Transverse colon (tissue), 4 donors: ENCODE measurements around the gene PDCD2L.

GRCh38 chr19:31392317-31392868 is 43.2 kb upstream of the TSHZ3 start:
- PRO-cap, result no peak
- RAMPAGE, long total RNA, 4 experiments, result no peak in any of the 4 experiments

DNA sequence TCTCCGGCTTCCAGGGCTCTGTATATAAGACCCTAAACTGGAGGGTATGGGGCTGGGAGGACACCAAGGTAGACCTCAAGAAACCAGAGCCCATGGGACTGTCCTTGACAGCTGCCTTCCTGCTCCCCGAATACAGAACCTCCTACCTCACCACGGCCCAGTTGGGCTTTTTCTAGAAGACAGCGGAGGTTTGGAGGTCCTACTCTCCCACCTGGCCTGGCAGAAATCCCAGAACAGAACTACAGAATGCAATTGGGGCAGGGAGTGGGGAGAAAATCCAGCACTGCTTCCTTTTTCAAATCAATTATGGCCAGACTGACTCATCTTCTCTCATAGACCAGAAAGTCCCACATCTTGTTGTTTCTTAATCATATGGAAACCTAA is 177.2 kb upstream of the ZNF507 start:
- PRO-cap, result no peak
- RAMPAGE, long total RNA, 4 experiments, result no peak in any of the 4 experiments

- PRO-cap, result no peak
- RAMPAGE, long total RNA, 4 experiments, result start-site peak on the plus strand in 1 of 4 experiments, at chr19:32468664-32468802 at its widest, 7 to 8 reads per replicate
These were observed 62.9 kb downstream of the DPY19L3 start for GRCh38 chr19:32468308-32469111.

DNA sequence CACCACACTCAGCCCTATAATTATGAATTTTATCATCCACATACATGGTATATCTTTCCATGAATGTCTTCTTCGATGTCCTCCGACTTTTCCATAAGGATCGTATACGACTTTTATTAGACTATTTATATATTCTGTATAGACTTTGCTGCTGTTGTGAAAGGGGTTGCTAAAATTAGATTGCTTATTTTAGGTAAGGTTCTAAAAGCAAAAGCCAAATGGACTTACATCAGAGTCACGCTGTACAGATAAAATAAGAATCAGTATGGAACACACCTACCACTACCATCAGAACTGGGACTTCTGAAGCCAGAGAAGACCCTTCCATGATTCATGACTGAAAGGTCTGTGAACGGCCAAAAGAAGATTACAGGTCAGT is 8.9 kb downstream of the ANKRD27 start:
- PRO-cap, result no peak
- RAMPAGE, long total RNA, 4 experiments, result no peak in any of the 4 experiments

DNA sequence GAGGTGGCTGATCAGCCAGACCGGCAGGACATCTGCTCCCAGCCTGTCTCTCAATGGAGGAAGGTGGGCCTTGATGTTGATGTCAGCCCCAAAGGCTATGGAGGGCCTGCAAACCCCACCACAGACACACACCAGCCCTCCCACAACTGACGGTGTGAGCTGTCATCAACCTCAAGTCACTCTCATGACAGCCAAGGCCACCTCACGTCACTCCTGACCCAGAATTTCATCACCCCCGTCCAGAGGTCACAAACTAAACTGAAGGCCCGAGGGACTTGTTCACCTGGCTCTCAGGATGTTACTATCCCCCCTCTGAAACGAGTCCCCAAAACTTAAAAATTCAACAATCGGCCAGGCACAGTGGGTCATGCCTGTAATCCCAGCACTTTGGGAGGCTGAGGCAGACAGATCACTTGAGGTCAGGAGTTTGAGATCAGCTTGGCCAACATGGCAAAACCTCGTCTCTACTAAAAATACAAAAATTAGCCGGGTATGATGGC is 25.4 kb downstream of the RHPN2 start:
- PRO-cap, result no peak
- RAMPAGE, long total RNA, 4 experiments, result start-site peak on the minus strand in 1 of 4 experiments, centred at position 326 of the sequence, 8 reads per replicate

DNA sequence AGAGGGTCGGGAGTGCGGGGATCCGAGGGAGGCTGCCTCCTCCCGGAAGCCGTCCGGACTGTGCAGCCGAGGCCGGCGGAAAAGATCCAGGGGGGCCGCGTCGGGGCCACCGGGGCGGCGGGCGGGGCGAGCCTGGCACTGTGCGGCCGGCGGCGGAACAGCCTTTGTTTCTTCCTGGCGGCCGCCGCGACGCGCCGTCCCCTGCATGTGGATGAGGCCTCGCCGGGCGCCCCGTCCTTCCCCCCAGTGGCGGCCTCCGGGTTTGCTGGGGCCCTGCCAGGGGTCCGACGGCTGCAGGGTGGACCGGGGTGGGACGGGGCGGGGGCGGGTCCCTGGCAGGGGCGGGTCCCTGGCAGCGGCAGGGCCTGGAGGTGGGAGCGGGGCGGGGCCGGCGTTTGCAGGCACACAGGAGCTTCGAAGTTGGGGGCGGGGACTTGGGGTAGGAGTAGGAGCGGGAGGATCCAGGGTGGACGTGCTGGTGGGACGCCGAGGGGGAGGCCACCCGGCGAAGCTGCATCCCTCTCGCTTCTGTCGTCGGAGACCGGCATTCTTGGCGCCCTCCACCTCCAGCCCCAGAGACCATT is 1.2 kb upstream of the SLC7A10 start:
- PRO-cap, result no peak
- RAMPAGE, long total RNA, 4 experiments, result no peak in any of the 4 experiments

DNA sequence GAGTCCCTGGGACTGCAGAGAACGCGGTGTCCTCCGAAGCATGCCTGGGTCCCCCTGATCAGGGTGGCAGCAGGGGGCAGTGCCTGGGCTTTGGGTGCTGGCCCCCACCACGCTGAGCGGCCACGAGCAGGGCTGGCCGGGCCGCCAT is 26.4 kb downstream of the CEBPA start:
- PRO-cap, result no peak
- RAMPAGE, long total RNA, 4 experiments, result no peak in any of the 4 experiments

DNA sequence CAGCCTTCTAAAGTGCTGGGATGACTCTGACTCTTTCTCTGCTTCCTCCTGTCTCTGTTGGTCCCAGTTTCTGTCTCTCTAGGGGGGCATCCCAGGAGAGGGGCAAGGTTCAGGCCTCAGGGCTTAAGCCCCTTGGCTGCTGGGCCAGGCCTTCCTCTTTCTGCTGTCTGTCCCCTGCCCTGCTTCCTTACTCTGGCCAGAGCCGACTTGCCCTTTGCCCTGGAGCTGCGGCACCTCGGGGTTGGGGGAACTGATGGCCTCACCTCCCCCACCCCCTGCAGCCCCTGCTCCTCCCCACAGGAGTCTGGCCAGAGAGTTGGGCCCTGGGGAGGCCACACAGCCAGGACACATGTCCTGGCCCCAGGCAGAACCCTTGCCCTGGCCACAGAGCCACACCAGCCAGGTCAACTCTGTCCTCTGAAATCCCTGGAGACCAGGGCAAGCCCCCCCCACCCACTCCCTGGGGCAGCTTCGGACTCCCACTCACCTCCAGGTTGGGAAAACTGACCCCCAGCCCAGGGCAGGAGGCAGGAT is 23.8 kb downstream of the CEBPA start:
- PRO-cap, result no peak
- RAMPAGE, long total RNA, 4 experiments, result no peak in any of the 4 experiments

DNA sequence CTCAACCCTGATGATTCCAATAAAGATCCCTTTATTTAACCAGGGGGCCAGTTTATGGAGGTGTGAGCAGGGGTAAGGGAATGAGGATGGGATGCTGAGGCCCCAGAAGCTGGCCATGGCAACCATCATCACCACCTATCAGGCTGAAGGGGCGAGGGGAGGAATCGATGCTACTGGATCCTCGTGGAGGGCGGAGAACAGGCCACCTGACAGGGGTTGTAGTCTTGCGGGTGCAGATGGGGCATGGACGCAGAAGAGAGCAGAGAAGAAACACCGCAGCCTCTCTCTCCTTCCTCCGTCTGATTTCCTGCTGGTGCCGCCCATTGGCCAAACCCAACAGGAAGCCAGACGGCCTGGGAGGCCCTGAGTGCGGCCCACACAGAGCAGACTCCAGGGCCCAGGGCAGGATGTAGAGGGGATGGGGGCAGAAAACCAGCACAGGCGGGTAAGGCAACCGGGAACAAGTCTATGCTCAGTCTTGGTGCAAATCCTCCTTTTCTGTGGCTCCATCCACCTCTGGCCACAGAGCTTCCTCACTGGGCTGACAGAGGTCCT is 15.5 kb downstream of the CEBPA start:
- PRO-cap, result no peak
- RAMPAGE, long total RNA, 4 experiments, result no peak in any of the 4 experiments

GRCh38 chr19:33292632-33293194 is 9.6 kb downstream of the CEBPA start:
- PRO-cap, result bidirectional peak, plus-strand start at chr19:33292822, minus-strand start at chr19:33292699
- RAMPAGE, long total RNA, 4 experiments, result no peak in any of the 4 experiments

DNA sequence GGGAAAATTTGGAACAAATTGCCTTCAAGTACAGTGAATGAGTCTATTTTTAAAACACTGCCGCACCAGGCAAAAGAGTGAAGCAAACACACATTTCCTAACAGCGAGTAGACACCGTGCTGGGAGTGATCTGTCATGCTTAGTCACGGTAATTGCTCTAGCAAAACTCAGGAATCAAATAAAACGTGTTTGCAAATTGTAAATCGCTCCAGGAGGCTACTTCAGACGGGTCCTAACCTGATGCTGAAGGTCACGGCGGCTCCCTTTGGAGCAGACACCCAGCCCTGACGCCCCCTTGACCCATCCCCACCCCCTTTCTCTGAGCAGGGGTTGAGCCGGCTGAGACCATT is 9.0 kb downstream of the CEBPA start:
- PRO-cap, result bidirectional peak, plus-strand start at position 224 of the sequence, minus-strand start at position 84 of the sequence
- RAMPAGE, long total RNA, 4 experiments, result no peak in any of the 4 experiments

- PRO-cap, result unidirectional peak, minus-strand start at chr19:33303858; unidirectional peak, minus-strand start at chr19:33304037
- RAMPAGE, long total RNA, 4 experiments, result no peak in any of the 4 experiments
These were observed 1.5 kb upstream of the CEBPA start for GRCh38 chr19:33303822-33304336.

- PRO-cap, result unidirectional peak, minus-strand start at chr19:33304730; bidirectional peak, plus-strand start at chr19:33305123, minus-strand start at chr19:33304930
- RAMPAGE, long total RNA, 4 experiments, result no peak in any of the 4 experiments
These were observed 2.1 kb upstream of the CEBPA start for GRCh38 chr19:33304337-33304998.

DNA sequence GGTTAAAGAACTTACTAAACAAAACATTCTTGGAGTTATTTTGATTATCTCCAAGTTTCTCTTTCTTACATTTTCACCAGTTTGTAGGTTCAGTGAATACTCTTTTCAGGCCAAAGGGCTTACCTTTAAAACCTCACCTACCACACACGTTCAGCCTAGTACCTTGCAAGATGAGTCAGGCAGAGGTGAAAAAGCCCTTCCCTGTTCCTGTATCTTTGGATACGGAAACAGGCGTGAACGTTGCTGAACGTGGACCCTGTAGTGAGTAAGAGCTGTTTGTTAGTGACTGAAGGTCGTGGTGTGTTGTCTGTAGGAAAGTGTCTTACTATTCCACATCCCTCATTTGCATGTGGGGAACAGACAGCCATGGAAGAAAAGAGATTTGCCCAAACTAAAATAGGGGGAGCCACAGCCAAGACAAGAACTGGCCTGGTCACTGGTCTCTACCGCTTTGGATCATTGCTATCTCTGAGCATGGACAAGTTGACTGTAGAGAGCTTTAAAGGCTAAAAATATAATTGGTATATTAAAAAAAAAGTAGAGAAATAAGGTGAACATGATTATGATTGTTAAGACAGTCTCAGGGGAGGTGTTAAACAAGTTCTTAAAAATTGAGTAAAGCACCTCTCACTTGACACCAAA is 3.5 kb downstream of the CEBPG start:
- PRO-cap, result unidirectional peak, plus-strand start at position 218 of the sequence; unidirectional peak, plus-strand start at position 342 of the sequence
- RAMPAGE, long total RNA, 4 experiments, result no peak in any of the 4 experiments

DNA sequence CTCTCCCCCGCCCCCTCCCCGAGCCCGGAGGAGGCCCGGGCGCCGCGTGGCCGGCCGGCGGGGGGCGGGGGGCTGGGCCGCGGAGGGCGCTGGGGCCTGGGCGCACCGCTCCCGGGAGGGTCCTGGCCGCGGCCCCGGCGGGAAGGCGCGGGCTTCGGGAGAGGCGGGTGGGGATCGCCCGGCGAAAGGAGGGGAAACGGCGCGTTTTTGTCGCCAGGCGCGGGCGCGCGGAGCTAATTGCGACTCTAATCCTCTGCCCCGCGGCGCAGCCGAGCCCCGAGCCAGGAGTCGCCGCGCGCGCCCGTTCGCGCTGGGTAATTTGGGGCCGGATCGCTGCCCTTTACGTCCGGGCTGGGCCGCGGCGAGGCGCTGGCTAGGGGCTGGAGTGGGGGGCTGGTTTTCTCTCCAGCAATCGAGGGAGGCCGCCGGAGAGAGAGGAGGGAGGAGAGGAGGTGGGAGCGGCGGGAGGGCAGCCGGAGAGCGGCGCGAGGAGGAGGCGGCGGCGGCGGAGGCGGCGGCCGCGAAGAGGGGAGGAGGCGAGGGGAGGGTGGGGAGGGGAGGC is 377 bp upstream of the KCTD15 start:
- PRO-cap, result bidirectional peak, plus-strand start at position 271 of the sequence, minus-strand start at position 293 of the sequence
- RAMPAGE, long total RNA, 4 experiments, result start-site peak on the plus strand in 1 of 4 experiments, centred at position 84 of the sequence, 12 reads per replicate

GRCh38 chr19:33797813-33798760 is 1.4 kb downstream of the KCTD15 start:
- PRO-cap, result bidirectional peak, plus-strand start at chr19:33798056, minus-strand start at chr19:33797907
- RAMPAGE, long total RNA, 4 experiments, result start-site peak on the plus strand in 1 of 4 experiments, at chr19:33798373-33798763 at its widest, 7 reads per replicate

- PRO-cap, result bidirectional peak, plus-strand start at chr19:34134612, minus-strand start at chr19:34134419
- RAMPAGE, long total RNA, 4 experiments, result no peak in any of the 4 experiments
These were observed 37.8 kb upstream of the LSM14A start for GRCh38 chr19:34134224-34135120.

- PRO-cap, result bidirectional peak, plus-strand start at chr19:34359551, minus-strand start at chr19:34359270; bidirectional peak, plus-strand start at chr19:34359721, minus-strand start at chr19:34359591
- RAMPAGE, long total RNA, 4 experiments, result no peak in any of the 4 experiments
These were observed 5.8 kb upstream of the GPI start for GRCh38 chr19:34359019-34359839.

DNA sequence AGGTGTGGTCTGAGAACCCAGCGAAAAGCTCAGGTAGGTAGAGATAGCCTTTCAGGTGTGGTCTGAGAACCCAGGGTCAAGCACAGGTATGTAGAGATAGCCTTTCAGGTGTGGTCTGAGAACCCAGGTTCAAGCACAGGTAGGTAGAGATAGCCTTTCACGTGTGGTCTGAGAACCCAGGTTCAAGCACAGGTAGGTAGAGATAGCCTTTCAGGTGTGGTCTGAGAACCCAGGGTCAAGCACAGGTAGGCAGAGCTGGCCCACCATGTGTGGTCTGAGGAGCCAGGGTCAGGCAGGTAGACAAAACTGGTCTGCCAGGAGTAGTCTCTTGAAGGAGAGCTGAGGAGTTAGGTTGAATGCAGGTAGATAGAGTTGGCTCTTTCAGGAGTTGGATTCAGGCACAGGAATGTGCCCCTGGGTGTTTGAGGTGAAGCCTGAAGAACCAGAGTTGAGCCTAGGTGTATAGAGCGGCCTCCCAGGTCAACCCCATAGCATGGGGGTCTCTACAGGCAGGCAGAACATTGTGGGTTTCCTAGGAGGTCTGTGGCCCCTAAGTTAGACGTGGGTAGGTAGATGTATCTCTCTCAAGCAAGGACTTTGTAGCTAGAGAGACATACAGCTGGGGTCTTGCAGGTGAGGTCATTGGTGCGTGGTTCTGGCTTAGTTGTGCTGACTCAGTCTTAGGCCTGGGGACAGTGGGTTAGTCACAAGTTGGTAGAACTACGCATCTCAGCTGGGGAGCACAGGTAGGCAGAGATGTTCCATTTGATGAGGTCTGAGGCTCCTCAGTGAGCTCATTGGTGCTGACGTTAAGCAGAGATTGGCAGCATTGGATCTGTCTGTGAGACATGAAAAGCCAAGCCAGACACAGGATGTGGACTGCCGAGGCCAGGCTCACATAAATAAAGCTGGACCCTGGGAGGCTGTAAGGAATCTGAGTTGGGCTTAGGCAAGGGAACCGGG is 17.8 kb upstream of the PDCD2L start:
- PRO-cap, result no peak
- RAMPAGE, long total RNA, 4 experiments, result start-site peak on the plus strand in 1 of 4 experiments, centred at position 259 of the sequence, 26 reads per replicate

GRCh38 chr19:34403756-34404516 is at the start of gene PDCD2L:
TSS of gene PDCD2L (plus strand) at chr19:34404399.
- PRO-cap, result bidirectional peak, plus-strand start at chr19:34404399, minus-strand start at chr19:34404297
- RAMPAGE, long total RNA, 4 experiments, result no peak in any of the 4 experiments